ENCODE data around the gene NPDC1.

DNA sequence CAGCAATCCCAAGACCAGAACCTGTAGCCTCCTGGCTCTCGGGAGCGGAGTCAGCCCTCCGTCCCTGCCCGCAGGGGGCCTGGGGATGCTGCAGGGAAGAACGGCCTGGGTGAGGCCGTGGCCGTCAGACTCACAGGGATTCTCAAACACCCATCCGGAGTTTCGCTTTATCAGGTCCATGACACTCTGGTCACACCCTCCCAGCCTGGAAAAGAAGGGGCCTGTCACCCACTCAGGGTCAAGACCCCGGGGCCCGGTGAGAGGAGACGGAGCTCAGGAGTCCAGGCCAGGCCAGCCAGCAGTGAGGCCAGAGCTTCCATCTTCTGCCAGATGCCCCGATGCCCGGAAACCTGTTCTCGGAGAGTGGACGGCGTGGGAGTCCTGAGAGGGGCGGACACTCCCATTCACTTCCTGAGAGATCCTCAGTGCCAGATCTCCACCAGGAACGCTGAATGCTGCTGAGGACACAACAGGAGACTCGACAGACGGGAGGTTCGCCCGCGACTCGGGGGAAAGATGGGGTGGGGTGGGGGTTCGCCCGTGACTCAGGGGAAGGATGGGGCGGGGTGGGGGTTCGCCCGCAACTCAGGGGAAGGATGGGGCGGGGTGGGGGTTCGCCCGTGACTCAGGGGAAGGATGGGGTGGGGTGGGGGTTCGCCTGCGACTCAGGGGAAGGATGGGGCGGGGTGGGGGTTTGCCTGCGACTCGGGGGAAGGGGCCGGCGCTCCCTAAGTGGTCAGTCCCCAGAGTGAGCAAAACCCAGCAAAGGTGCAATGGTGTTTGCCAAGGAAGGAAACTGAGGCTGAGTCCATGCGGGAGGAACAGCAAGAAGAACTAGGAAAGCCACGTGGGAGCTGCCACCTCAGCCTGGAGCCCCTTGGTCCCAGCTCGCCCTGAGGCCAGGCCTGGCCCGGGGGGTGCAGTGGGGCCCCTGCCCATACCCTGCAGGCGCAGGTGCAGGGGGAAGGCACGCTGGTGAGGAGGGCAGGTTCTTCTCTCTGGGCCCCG, 2.3 kb downstream of the LCN6 start:
- PRO-cap: no peak

GRCh38 chr9:136790572-136791174, 471 bp upstream of the TMEM141 start:
- PRO-cap: bidirectional peak, plus-strand start at chr9:136791371, minus-strand start at chr9:136791068

DNA sequence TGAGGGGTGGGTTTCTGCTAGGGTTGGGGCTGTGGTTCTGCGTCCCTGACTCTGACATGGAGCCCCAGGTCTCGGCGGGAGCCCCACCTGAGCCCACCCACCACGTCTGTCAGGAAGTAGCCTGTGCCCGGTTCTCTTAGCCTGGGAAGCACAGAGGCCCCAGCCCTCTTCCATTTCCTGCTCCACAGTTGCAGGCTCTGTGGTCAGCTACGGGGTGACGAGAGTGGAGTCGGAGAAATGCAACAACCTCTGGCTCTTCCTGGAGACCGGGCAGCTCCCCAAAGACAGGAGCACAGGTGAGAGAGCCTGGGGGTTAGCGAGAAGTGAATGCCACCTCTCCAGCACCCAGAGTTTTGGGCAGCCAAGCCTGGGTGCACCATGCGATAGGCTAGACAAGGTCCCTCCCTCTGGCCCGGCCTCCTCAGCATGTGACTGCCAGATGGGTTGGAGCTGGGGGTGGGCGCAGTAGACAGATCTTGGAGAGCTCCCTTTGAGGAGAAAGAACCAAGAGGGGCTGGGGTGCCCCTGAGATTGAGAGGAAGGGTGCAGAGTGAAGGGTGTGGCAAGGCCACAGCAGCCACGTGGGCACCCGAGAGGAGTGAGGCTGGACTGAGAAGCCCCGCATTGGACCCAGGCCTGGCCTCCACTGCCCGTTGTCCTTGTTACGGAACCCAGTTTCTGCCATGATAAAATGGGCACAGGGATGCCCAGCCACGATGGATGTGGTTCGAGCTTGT, 1.1 kb downstream of the TMEM141 start:
- PRO-cap: no peak

DNA sequence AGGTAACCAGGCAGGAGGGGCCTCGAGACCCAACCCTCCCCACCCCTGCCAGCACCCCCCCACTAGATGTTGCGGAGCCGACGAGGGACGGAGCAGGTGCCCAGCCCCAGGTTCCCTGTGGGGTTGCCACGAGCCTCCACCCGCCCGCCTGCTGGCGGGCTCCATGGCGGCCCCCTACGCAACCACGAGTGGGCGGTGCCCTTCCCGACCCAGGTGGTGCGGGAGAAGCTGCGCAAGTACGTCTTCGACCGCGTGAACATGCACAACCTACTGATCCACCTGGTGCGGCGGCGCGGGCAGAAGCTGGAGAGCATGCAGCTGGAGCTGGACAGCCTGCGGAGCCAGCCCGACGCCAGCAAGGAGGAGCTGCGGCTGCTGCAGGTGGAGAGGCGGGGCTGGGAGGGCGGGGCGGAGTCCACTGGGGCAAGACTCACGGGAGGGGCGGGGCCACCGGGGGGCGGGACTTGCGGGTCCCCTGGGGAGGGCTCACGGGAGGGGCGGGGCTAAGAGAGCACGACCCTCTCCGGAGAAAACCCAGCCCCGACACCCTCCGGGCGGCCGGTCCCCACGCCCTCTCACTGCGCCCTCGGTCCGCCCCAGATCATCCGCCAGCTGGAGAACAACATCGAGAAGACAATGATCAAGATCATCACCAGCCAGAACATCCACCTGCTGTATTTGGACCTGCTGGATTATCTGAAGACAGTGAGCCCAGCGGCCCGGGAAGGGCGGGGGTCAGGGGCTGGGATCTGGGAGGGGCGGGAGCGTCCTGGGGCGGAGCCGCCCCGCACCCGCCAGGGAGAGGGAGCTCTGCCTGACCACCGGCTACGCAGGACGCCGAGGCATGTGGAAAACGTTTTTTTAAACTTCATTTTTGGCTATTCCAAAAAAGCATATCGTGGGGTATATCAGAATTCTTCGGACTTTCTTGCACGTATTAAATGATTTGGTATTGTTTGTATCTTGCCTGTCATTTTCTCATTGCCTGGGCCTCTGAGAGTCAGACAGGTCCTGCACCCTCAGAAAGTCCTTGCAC, 4.0 kb downstream of the CCDC183 start:
- PRO-cap: bidirectional peak, plus-strand start at position 262 of the sequence, minus-strand start at position 275 of the sequence

DNA sequence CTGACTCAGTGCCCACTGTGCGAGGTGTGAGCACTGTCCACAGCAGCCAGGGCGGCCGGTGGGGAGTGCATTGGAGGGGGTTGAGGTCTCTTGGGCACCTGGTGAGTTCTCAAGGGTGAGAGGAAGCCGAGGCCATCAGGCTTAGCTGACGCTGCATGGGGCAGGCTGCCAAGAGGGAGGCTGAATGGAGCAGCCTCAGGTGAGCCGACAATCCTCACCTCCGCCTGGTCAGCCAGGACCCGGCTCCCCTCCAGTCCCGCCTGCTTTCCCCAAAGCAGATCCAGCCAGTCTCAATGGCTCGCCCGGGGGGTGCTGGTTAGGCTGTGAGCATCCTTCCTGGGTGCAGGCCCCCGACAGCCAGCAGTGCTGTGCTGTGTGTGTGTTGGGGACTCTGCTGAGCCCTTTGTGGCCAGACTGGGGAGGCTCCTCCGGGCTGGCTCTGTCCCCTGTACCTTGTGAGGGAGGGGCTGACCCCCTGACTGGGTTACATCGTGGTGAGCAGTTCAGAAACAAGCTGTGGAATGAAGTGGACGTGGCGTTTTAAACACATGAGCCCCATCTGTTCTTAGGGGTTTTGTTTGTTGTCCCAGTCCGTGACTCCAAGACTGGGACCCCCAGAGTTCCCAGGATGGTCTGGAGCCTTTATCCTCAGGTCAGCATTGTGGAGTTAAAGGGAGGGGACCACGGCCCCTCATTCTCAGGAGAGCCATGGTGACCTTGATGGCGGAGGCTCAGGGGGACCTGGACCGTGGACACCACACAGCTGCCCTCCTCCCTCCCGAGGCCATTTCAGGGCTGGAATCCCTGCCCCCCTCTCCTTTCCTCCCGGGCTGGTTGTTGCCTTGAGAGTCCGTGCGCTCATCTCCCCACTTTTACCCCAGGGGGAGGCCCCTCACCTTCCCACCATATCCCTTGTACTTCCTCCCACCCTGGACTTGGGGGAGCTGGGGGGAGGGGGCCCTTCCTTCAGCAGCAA, 14.8 kb upstream of the AJM1 start:
- PRO-cap: no peak

DNA sequence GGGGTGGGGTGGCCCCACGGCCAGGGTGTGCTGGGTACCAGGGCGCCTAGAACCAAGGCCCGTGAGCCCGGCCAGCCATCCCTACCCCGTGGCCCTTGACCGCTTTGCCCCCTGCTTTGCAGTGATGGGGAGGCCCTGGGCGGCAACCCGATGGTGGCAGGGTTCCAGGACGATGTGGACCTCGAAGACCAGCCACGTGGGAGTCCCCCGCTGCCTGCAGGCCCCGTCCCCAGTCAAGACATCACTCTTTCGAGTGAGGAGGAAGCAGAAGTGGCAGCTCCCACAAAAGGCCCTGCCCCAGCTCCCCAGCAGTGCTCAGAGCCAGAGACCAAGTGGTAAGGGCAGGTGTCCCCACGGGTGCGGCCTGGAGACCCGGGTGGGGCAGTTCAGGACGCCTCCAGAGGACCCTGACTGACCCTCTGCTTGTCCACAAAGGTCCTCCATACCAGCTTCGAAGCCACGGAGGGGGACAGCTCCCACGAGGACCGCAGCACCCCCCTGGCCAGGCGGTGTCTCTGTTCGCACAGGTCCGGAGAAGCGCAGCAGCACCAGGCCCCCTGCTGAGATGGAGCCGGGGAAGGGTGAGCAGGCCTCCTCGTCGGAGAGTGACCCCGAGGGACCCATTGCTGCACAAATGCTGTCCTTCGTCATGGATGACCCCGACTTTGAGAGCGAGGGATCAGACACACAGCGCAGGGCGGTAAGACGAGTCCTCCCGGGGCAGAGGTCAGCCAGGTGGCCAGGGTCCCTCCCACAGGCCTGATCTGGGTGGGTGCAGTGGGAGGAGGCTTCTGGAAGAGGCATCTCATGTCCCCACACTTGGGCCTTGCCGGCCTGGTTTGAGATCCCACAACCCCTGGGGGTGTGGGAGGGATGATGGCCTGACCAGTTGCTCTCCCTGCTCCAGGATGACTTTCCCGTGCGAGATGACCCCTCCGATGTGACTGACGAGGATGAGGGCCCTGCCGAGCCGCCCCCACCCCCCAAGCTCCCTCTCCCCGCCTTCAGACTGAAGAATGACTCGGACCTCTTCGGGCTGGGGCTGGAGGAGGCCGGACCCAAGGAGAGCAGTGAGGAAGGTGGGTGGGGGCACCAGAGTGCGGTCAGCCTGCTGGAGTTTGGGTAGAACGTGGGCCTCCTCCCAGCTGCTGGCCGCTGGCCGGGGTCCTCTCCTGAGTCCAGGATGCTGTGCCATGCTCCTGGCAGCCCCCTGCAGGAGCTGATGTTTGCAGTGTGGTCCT, 3.1 kb upstream of the AJM1 start:
- PRO-cap: no peak

- PRO-cap: bidirectional peak, plus-strand start at chr9:136849046, minus-strand start at chr9:136848463; bidirectional peak, plus-strand start at chr9:136849410, minus-strand start at chr9:136849212
Measured at GRCh38 chr9:136848337-136849317, 582 bp upstream of the PHPT1 start.

- PRO-cap: no peak
Measured at GRCh38 chr9:136850272-136850825, 1.1 kb downstream of the PHPT1 start.

DNA sequence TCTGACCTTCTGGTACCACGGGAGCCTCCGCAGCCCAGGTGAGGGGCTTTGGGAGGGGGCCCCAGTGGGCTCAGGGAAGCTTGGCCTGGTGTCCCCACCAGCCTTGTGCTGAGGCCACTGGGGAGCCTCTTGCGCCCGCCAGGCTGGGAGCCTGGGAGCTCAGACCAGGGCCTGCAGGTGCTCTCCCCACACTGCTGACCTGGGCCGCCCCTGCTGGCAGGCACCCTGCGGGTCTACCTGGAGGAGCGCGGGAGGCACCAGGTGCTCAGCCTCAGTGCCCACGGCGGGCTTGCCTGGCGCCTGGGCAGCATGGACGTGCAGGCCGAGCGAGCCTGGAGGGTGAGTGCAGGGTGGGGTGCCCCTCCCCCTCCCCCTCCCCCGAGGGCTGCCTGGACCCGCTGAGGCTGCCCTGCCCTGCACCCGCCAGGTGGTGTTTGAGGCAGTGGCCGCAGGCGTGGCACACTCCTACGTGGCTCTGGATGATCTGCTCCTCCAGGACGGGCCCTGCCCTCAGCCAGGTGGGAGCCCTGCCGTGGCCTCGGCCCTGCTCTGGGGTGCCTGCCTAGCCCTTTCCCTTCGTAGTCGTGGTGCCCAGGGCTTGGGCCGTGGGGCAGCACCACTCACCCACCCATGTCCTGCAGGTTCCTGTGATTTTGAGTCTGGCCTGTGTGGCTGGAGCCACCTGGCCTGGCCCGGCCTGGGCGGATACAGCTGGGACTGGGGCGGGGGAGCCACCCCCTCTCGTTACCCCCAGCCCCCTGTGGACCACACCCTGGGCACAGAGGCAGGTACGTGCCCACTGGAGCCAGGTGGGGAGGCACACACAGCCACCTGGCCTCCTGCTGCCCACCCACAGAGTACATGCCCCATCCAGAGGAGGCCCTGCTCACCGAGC, 5.9 kb downstream of the MAMDC4 start:
- PRO-cap: no peak

GRCh38 chr9:136902368-136902947, 16.1 kb downstream of the TRAF2 start:
- PRO-cap: no peak

GRCh38 chr9:136943748-136944286, 721 bp downstream of the FBXW5 start:
- PRO-cap: bidirectional peak, plus-strand start at chr9:136944356, minus-strand start at chr9:136944204

- PRO-cap: no peak
Measured at GRCh38 chr9:136979570-136980529, 2.5 kb downstream of the PTGDS start.

DNA sequence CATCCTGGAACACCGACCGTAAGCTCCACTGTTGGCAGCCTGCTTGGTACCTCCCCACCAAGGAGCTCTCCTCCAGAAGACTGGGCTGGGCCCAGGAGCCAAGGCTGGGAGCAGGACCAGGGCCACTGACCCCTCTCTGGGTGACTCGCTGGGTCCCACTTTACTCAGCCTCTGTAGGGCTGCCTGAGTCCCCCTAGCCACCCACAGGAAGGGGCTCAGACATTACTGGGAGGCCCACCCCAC, 255 bp downstream of the CLIC3 start:
- PRO-cap: no peak

- PRO-cap: no peak
Measured at GRCh38 chr9:137029013-137029361, 950 bp upstream of the ABCA2 start.

DNA sequence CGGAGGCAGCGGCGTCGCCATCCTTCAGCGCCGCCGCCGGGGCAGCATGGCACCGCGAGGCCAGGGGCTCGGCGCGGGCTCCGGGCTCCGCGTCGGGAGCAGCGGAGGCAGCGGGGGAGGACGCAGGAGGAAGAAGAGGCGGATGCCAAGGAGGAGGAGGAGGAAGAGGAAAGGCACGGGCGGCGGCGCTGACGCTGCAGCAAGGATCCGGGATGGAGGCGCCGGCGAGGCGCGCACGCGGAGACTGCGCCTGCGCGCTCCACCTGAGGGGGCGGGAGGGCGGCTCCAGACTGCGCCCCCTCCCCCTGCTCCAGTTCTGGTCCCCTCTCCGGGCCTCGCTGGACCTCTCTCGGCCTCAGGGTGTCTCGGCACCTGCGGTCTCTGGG, at the start of gene NPDC1:
Gene NPDC1 (minus strand): TSS at position 209 of the 386 bp plus-strand sequence.
- PRO-cap: unidirectional peak, minus-strand start at position 48 of the sequence; unidirectional peak, minus-strand start at position 235 of the sequence

GRCh38 chr9:137099582-137100207, 12.9 kb downstream of the MAN1B1 start:
- PRO-cap: no peak

DNA sequence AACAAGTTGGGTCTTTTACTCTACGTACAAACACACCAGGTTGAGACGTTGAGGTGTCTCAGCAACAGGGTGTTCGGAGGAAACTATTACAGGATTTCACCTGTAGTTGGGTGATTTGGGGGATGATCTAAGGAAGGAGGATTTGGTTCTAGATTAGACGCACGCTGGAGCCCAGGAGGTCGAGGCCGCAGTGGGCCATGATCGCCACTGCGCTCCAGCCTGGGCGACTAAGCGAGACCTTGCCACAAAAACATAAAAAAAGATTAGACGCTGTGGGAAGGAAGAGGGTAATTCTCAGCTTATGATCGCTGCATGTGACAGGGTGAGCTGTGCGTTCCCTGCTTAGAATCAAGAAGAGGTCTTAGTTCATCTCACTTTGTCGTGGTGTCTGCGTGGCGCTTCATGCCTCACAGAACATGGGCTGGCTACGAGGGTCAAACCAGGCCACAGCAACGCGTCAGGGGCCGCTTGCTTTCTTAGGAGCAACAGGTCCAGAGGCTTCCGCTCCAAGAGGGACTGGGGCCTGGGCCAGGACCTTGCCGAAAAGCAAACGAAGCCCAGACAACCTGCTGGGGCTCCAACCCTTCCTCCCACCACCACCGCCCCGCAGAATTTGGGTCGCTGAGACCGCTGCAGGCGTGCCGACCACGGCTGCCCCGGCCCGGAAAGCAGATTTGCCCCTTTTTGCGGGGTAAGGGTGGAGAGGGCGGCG, 10.1 kb upstream of the GRIN1 start:
- PRO-cap: no peak

GRCh38 chr9:137173141-137174246, 1.6 kb upstream of the TMEM210 start:
- PRO-cap: no peak

DNA sequence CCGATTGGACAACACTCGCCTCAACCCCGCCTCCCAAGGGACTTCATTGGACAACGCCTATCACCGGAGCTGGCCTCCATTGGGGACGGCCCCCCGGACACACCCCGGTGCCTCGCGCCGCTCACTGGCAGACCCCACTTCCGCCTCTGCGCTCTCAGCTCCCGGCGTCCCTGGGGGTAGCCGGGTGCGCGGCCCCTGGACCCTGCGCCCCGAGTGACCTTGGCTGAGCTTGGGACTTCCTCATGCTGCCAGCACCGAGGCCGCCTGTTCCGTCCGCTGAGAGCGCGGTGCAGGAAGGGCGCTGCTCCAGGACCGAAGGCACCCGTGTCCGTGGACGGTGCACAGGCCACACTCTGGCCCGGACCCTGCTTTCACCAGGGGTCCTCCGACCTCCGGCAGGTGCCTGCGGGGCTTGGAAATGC, 368 bp upstream of the TPRN start:
- PRO-cap: bidirectional peak, plus-strand start at position 137 of the sequence, minus-strand start outside the sequence

DNA sequence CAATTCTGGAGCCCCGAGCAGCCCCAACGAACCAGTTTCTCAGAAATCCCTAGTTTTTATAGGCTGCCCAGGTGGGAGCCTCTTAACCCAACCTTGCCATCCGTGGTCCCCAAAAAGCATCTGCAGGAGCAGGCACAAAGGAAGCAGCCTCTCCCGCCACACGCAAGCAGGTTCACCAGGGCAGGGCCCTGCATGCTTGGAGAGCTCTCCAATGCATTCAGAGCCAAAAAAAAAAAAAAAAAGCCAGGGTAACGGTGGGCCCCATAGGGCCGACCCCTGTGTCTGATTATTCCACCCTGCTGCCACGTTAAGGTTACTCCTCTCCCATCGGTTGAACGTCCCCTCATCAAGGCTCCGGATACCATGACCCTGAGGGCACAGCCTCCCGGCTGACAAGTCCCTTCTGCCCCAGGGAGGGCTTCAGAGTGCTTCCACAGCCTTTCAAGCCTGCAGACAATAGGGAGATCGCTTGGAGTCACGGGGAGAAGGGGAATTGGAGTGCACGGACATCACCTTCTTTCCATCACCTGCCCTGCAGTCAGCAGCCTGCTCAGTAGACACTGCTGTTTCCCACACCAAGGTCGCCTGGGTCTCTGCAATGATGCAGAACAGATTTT, 887 bp upstream of the TPRN start:
- PRO-cap: no peak